Colonic mucosa (tissue), 1 donor: ENCODE results near the gene CNEP1R1.

DNA sequence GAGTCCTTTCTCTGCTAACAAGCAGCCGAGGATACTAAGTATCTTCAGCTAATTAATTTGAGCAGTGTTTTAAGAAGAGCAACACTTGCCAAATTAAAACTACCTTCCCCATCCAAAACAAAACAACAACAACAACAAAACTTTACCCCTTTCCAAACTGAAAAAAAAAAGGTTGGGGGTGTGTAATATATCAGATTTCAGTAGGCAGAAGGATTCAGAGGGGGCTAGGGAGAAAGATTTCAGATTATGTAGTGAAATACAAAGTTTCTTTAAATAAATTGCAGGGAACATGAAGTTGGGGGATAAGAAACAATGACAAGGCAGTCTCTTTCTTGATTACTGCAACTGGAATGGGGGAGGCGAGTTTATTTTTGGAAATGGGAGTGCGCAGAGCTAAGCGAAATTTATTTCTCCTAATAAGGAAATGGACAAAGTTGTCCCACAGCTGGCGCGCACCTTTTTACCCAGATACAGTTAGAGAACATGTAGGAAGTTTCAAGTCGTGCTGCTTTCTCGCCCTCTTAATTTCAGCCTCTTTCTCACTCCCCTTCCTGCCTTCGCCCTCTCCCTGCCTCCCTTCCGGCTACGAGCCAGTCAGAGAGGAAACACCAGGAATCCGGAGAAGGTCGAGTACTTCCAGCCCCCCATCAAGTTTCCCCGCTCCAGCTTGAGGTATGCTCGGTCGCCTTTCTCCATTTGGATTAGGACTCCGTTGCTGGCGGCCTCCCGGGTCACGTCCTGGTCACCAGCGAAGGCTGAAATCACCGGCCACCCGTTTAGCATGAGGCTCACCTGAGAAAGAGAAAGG lies 2.6 kb downstream of the CBLN1 start:
- PRO-cap = no peak

- PRO-cap = unidirectional peak, minus-strand start at chr16:49359859
Measured at GRCh38 chr16:49359763-49360122, 13.9 kb upstream of the C16orf78 start.

DNA sequence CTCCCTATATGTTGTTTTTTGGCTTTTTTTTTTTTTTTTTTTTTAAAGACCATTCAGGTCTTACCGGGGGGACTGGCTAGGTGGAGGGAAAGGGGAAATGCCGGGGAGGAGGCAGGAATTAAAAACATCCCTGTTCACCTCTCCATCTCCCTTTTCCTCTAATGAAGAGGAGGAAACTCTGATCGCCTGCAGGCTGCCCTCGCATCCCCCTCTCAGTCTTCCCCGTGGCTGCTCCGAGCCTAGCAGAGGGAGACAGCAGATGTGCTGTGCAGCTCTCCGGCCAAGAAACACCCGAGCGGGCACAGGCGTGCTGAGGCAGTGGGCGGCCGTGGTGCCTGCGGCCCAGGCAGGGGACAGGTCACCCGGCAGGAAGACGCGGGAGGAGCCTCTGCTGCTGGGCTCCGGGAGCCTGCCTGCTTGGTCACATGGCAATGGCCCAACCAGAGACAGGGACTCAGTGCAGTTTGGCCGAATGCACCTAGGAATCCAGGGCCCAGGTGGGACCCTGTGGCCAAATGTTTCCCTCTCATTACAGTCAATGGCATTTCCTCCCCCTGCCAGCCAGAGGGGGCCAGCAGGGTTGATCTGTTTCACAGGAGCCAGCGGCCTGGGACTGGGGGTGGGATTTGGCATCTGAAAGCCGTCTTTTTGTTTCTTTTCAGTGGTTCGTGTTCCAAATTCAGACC lies 118.1 kb downstream of the C16orf78 start:
- PRO-cap = no peak

DNA sequence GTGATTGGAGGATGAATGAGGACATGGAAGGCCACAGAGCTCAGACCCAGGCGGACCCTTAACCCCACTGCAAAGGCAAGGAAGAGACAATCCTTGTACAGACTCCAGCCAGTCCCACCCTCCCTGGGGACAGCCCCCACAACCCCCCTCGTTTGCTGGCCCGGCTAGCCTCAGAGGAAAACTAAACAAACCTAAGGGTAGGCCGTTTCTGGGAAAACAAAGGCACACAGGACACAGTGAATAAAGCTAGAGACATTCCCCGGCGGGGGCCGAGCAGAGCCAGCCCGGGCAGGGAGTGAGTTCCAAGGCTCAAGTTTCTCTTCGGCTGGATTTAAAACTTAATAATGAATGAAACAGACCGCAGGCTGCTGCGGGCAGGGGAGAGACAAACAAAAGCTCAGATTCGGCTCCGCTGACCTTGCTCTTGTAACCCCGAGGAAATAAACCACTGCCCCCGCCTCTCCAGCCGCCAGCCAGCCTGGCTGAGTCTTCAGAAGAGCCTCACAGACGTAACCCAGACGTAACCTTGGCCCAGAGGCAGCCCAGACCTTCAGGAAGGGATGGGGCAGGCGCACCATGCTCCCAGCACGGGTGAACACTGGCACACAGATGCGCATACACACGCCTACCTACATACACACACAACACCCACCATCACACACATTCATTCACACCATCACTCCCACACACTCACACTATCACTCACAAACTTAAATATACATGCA lies 216.1 kb downstream of the ZNF423 start:
- PRO-cap = no peak

- PRO-cap = no peak
Measured at GRCh38 chr16:49838309-49839652, 17.1 kb downstream of the ZNF423 start.

GRCh38 chr16:50024835-50025369 lies at the start of gene CNEP1R1:
Gene CNEP1R1 (plus strand): TSS chr16:50025225.
- PRO-cap = unidirectional peak, plus-strand start at chr16:50025262

DNA sequence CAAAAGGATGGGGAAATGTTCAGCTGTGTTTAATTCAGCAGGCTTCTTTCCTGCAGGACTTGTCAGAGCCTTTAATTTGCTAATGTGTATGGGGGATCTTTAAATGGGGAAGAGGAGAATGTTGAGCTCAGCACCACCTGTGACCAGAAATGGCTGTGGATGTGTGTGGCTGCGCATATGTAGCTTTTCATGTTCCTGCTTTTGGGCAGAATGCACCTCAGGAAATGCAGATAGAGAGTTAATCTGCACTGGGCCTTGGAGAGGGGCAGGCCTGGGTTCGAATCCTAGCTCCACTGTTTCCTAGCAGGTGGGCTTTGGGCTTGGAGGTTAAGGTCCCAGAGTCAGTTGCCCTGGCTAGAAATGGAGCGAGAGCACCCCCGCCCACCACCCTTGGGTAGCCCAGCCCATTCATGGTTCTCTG lies 9.2 kb downstream of the ADCY7 start:
- PRO-cap = unidirectional peak, minus-strand start at position 150 of the sequence

DNA sequence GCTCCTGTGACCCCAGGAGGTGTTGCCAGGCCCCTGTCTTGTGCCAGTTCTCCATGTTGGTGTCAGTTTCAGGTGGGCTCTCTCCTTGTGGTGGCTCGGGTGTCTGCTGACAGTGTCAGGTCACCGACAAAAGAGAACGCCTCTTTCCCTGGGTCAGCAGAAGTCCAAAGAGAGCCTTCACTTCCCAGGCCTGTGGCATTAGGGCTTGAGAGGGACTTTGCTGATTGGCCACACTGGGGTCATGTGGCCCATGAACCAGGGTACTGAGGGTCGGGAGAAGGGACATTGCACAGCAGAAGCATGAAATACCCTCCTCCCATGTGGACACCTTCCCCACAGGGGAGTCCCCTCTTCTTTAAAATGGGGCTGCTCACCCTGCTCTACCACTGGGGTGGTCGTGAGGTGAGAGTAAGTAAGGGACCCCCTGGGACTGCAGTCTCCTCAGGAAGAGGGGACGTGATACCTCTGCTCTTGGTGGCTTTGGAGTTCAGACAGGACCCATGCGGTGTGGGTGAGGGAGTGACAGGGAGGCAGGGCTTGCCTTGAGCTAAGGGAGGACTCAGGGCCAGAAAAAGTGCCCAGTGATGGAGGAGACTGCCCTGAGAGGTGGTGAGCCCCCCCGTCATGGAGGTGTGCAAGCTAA lies 17.1 kb downstream of the ADCY7 start:
- PRO-cap = no peak

- PRO-cap = no peak
Measured at GRCh38 chr16:50301144-50302144, 35.1 kb downstream of the ADCY7 start.

- PRO-cap = no peak
Measured at GRCh38 chr16:50306681-50307500, 40.5 kb downstream of the ADCY7 start.

GRCh38 chr16:50333994-50335094 lies 34.4 kb downstream of the BRD7 start:
- PRO-cap = no peak

DNA sequence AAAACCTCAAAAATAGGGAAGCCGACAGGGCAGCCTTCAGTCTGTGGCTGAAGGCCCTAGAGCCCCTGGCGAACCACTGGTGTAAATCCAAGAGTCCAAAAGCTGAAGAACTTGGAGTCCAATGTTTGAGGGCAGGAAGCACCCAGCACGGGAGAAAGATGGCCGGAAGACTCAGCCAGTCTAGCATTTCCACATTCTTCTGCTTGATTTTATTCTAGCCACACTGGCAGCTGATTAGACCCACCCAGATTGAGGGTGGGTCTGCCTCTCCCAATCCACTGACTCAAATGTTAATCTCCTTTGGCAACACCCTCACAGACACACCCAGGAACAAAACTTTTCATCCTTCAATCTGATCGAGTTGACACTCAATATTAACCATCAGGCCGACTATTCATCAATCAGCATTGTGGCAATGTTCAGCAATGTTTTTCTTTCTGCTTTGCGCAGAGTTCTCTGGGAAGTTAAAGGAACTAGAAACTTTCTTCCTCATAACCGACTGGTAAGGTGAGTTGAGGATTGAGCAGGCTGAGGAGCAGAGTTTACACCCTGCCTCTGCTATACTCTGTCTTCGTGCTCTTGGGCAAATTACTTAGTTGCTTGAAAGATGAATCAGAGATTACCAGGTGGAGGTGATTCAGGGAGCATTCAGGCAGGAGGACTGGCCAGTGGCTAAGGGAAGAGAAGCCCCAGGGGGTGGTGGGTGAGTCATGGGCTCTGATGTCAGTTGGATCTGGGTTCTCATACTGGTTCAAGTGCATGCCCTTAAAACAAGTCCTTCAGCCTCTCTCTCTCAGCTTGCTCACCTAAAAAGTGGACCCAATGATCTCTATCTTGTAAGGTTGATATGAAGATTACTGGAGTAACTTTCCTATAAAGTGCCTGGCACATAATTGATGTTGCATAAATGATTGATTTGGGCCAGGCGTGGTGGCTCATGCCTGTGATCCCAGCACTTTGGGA lies 28.2 kb upstream of the BRD7 start:
- PRO-cap = no peak

GRCh38 chr16:50498710-50499160 lies 49.5 kb upstream of the NKD1 start:
- PRO-cap = no peak

GRCh38 chr16:50505734-50506522 lies 42.3 kb upstream of the NKD1 start:
- PRO-cap = no peak

DNA sequence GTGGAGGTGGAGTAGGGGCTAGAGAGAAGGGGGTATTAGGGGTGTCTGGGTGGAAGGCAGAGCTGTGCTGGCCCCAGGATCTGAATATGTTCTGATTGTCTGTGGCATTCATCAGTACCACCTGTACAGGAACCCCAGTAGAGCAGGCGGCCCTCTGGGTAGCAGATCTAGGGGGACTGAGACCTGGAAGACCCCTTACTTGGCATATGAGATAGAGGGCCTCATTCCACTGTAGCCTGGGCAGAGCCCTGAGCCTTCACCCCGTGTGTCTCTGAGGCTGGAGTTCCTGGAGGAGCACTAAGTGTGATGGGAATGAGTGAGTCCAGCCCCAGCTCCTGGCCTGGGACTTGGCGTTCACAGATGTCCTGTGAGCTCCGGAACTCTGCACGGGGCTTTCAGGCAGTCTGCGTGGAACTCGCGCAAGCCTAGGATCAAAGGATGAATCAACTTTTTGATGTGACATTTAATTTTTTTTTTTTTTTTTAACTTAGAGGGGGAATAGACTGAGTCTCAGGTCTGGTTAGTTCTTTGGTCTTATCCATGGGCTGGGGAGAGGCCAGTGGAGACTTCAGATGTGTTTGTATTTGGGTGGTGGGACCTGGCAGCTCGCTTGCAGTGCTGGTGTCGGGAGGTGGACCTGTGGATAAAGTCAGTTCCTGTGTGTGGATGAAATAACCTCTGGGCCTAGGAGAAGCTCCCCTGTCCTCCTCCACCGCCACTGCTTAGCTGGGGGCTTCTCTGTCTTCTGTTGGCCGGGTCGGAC lies 1.9 kb downstream of the NKD1 start:
- PRO-cap = no peak

- PRO-cap = no peak
Measured at GRCh38 chr16:50688137-50688608, 5.2 kb upstream of the NOD2 start.

DNA sequence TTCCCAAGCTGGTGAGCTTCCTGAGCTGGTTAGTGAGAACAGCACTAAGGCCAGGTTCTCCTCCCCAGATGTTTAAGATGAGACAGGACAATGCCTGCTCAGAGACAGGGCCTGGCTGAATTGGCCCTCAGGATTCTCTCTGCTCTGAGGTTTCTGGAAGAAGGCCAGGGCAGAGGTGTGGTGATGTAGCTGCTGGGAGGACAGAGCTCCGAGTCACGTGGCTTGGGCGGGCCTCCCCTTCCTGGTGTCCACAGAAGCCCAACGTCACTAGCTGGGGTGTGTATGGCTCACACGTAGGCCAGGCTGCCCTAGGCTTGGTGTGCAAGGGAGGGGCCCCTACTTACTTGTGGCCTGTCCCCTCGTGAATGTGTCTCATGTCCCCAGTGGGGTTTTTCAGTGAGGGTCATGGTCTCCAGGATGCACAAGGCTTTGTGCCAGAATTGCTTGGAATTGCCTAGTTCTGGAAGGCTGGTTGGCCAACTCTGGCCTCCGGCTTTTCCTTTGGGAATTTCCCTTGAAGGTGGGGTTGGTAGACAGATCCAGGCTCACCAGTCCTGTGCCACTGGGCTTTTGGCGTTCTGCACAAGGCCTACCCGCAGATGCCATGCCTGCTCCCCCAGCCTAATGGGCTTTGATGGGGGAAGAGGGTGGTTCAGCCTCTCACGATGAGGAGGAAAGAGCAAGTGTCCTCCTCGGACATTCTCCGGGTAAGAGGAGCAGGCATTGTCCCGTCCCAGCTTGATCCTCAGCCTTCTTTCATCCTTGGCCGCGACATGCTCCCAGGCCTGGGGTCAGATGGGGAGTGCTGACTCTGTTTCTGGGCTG lies 3.4 kb downstream of the NOD2 start:
- PRO-cap = bidirectional peak, plus-strand start at position 311 of the sequence, minus-strand start at position 141 of the sequence

GRCh38 chr16:50713401-50713896 lies 20.0 kb downstream of the NOD2 start:
- PRO-cap = no peak

- PRO-cap = no peak
Measured at GRCh38 chr16:50740835-50741199, 1.1 kb upstream of the CYLD start.

- PRO-cap = bidirectional peak, plus-strand start at chr16:50742446, minus-strand start at chr16:50742337
Measured at GRCh38 chr16:50742267-50743247, 671 bp downstream of the CYLD start.